ENCODE measurements around a stretch of chr6.

DNA sequence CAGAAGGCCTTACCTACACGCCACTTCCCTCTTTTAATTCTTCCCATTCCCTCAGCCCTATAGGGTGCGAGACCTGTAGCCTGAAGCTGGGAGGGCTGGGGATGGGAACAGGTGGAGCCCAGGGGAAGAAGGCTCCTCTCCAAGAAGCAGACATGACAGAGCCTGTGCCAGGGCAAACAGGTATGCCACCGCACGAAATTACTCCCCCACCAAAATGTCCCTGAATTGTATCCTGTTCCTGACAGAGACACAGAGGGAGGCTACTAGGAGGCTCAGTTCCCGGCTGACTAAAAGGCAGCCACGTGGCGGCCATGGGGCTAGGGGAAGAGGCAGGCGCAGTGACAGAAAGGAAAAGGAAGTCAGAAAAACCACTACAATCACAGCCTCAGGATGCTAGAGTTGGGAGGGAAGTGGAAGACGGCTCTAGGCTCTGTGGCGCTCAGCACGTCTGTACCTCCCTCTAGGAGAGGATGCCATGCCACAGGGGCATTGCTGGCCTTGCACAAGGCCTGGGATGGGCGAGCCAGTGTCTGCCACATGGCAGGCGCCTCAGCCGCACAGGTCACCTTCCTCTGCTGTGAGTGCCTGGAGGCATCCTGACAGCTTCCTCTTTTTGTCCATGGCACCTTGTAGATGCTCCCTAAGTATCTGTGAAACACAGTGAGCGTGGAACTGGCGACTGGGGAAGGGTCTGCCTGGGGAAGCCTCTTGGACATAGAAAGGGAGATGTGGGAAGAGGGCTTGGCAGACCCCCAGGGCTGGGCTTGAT lies 27.7 kb downstream of the TFEB start:
- PRO-cap = no peak

- PRO-cap = no peak
These were observed 24.7 kb downstream of the TFEB start for GRCh38 chr6:41710576-41711287.

DNA sequence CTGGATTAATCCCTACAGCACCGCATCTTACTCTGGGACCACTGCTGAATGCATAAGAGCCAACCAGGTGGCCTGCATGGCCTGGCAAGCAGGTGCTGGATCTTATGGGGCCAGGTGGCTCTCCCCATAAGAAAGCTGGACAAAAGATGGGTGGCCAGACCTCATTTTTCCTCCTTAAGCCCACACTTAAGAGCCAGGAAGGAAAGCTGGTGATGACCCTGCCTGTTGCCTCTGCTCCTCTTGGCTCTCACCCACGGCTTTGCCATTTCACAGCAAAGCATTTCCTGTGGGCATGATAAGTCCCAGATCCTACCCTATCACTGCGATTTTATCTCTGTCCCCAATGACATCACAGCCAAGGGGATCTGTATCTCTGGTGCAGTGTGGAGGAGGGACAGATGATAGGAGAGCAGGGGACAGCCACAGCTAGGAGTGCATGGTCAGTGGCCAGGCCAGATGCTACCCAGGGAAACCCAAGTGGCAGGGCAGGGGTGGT lies 5.0 kb downstream of the TFEB start:
- PRO-cap = no peak

- PRO-cap = bidirectional peak, plus-strand start at chr6:41734887, minus-strand start at chr6:41734758; bidirectional peak, plus-strand start at chr6:41735118, minus-strand start at chr6:41735018
These were observed 637 bp downstream of the TFEB start for GRCh38 chr6:41734674-41735268.

DNA sequence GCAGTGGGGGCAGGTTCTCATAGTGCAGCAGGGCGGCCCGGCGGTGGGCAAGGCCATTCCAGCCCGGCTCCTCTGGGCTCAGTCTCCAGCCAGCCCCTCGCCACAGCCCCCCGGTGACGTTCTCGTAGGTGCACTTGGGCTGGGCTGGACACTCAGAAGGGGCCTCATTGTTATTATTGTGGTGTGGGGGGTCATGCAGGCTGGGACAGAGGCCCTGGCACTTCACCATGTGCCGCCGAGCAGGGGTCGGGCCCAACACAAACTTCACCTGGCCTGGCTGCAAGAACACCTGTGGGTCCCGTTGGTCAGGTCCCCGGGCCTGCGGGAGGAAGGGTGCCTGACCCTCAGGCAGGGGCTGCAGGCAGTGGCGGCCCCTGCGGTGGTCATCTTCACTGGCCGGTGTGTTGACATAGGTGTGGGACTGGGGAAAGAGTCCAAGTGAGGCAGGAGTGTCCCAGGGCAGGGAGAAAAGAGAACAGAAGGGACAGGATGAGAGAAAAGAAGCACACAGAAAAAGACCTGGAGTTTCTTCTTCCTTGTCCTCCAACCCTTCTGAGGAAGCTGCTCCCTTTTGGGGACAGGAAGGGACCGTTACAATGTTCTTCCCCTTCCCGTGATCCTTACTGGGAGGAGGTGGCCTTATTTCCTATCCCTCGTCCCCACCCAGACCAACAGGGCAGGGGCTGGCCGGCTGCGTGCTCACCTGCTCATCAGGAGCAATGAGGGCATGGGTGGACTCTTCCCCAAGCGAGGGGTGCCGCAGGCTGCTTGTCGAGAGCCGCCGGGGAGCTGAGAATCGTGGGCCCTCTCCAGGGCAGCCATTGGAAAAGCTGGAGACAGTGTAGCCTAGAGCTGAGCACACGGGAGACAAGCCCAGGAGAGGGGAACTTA lies 8.3 kb downstream of the FRS3 start:
- PRO-cap = no peak

GRCh38 chr6:41784408-41785422 lies 2.8 kb upstream of the TOMM6 start:
- PRO-cap = no peak

DNA sequence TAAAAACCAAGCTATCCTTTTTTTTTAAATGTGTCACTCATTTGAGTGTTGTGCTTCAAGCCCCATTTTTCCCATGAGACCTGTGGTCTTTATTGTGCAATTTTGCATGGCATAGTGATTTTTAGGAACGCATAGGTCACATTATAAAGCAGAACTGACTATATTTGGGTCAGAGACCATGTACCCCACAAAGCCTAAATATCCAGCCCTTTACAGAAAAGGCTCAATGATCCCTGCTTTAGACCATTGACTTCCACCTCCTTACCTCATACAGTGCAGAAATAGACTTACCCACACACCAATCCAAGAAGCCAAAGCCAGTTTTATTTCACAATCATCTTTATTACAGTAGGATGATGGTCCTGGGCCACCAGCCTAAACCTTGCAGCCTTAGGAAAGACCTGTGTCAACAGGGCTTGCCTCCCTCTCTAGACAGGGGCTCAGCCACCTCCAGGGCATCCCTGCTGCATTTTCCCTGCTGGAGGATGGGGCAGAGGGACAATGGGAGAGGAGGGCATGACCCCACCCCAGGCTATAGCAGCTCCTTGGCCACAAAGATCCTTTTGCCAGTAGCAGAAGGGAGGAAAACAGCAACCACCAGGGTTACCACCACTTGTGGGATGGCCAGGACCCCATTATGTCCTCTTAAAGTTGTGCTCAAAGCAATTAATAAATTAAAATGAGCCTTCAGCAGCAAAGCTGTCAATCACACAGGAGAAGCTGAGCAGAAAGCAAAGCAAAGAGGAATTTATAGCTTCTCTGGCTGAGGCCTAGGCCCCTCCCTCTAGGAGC lies 6.8 kb downstream of the CCND3 start:
- PRO-cap = no peak

GRCh38 chr6:42022603-42023034 lies 27.7 kb upstream of the TAF8 start:
- PRO-cap = no peak

- PRO-cap = no peak
These were observed 24.9 kb upstream of the TAF8 start for GRCh38 chr6:42025311-42025919.

GRCh38 chr6:42041489-42042205 lies 8.7 kb upstream of the TAF8 start:
- PRO-cap = no peak

- PRO-cap = no peak
These were observed 3.6 kb upstream of the TAF8 start for GRCh38 chr6:42046552-42047279.

DNA sequence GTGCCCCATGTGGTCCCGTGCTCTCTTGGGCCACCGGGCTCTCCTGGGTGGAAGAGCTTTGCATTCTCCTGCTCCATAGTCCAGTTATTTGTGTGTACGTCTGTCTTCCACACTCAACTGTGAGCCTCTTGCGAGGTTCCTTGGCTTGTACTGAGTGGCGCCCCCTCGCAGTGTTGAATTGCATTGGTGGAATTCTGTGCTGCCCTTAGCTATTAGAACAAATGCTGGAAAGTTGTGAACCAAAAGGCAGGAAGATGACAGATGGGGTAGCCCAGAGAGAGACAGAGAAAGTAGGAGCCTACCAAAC lies 45.9 kb downstream of the TAF8 start:
- PRO-cap = no peak

DNA sequence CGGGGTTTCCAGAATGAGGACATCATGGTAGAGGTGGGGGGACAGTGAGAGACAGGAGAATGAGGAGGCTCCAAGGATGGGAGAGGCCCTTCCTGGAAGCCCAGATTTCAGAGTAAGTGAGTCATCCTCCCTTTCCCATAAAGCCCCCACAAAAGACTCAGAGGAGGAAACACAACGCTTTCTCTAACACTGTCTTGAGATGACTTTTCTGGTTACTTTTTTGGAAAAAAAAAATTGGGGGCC lies 41.9 kb downstream of the C6orf132 start:
- PRO-cap = no peak

- PRO-cap = bidirectional peak, plus-strand start at chr6:42227086, minus-strand start at chr6:42226950
These were observed 9.0 kb upstream of the MRPS10 start for GRCh38 chr6:42226620-42227193.

DNA sequence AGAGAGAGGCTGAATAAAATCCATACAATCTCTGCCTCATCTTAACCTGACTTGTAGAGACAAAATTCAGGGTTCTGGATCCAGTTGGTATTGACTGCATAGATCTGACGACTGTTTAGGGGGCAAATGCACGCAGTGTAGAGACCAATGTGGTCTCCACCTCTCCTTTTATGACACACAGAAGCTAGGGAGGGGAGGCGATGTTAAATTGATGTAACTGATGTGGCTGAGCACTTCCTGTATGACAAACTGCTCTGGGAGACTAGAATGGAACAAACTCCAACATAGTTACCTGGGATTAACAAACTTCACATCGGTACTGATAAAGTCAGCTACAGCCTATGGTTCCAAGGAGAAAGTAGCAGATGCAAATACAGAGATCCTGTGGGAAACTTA lies 60.4 kb upstream of the MRPS10 start:
- PRO-cap = no peak

DNA sequence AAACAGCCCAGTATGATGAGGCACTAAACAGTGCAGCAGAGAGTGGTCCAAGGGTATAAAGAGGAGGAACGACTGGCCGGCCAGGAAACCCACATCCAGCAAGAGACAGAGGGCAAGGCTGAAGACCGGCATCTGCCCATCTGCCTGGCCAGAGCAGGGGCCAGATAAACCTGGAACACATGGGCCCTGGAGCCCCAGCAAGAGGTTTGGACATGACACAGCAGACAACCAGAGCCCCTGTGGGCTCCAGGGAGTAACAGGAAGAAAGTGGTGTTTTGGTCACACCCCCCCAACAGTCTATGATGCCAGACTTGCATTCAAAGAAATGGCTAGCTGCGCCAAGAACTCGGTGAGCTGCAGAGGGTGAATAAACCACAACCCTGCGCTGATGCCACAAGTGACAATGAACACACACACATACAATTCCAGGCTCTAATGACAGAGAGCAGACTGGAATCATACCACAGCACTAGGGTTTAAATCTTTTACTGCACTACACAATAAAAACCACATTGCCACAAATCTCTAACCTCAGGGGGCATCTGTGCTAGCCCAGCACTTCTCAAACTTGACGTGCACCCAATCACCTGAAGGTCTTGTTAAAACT lies 34.1 kb downstream of the TRERF1 start:
- PRO-cap = no peak

DNA sequence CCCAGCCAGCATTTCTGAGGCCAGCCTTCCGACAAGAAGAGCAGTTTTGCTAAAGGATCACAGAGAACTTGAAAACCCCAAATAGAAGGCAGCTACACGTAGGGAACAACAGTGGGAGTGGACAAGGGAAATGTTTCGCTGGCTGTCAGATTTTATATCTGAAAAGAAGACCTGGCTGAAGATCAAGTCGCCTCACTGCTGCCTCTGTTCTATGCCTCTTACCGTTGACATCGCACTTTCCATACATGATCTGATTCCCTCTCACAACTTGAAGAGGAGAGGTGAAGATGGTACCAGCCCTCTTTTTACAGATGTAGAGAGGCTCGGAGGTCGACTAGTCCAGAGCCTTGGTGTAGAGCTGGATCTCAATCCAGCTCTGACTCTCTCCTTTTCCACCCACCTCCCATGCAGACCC lies 8.0 kb downstream of the TRERF1 start:
- PRO-cap = no peak

GRCh38 chr6:42451128-42451425 lies 649 bp downstream of the TRERF1 start:
- PRO-cap = no peak

- PRO-cap = bidirectional peak, plus-strand start at chr6:42452360, minus-strand start at chr6:42452419
These were observed 527 bp upstream of the TRERF1 start for GRCh38 chr6:42452242-42452664.

GRCh38 chr6:42744865-42745586 lies 877 bp downstream of the TBCC start:
- PRO-cap = bidirectional peak, plus-strand start at chr6:42745451, minus-strand start at chr6:42745326

All from left colon (tissue), 1 donor.